Epithelial cell of prostate (primary cell): Measurements from ENCODE around the genes FAM78B, POGK and MAEL.

GRCh38 chr1:165828291-165828538, 801 bp downstream of the UCK2 start:
- RRBS, result 1% methylated on average over 23 of the region's 25 CpGs

- RRBS, result 2% methylated on average over 32 of the region's 82 CpGs
Observed at GRCh38 chr1:166166597-166167808, at the start of gene FAM78B. FAM78B (minus strand) TSS chr1:166167001.

- RRBS, result 1% methylated on average over 41 of the region's 91 CpGs
Observed at GRCh38 chr1:166838761-166839738, at the start of gene POGK. POGK (plus strand) TSS chr1:166839475.

GRCh38 chr1:166849548-166850725, 10.7 kb downstream of the POGK start:
- RRBS, result 95% methylated on average over 3 of the region's 32 CpGs

DNA sequence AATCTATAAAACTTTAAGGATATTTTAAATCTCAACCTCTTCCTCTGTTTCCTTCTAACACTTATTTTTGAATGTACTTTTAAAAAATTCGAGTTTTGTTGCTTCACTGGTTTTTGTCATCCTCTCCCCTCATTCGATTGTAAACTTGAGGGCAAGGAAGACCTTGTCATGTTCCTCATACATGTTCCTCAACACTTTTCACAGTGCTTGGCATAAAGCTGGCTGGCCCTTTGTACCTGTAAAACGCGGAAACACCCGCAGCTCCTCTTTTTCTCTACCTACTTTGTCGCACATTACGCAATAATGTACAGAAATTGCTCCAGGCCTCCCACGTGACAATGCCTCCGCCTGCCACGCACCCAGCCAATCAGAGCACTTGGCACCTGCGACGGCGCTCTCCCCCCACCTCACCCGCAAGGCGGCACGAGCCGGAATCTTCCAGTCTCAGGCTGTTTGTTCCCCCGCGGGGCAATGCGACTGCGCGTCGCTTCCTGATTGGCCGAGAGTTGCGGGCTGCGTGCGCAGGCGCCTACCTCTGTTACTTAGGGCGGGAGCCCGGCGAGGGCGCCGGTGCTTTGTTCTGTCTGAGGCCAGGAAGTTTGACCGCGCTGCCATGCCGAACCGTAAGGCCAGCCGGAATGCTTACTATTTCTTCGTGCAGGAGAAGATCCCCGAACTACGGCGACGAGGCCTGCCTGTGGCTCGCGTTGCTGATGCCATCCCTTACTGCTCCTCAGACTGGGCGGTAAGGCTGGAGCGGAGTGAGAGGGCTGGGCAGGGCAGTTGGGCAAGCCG, at the start of gene MAEL:
TSS of gene MAEL (plus strand) at position 541 of the 795 bp plus-strand sequence.
- RRBS, result 93% methylated on average over 6 of the region's 48 CpGs

DNA sequence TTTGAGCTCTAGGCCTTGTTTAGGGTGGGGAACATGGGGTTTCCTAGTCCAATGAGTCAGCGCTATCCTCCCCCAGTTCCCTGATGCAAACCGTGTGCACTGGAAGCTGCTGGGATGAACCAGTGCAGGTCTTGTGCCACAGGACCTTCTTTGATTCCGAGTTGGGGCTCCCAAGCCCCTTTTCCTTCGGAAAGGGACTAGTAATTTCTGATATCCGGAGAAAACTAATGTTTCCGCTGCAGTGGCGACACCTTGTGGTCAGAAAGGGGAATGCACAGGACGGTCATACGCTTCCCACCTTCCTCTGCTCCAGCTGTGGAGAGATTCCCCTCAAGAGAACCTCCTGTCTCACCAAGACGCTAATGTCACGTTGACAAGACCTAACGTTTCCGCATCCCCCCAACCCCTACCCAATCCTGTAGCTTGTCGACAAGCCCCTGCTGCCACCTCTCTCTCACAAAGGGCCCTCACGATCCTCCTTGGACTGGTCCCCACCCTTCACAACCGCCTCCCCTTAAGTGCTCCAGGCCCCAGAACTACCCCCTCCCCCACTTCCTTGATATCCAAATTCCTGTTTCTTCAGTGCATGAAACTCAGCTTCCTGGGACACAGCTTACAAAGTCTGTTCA, 31.0 kb downstream of the GPA33 start:
- RRBS, result no CpG with 5 or more reads among the region's 16 CpGs

GRCh38 chr1:167082440-167083289, 7.5 kb downstream of the GPA33 start:
- RRBS, result no CpG with 5 or more reads among the region's 12 CpGs

DNA sequence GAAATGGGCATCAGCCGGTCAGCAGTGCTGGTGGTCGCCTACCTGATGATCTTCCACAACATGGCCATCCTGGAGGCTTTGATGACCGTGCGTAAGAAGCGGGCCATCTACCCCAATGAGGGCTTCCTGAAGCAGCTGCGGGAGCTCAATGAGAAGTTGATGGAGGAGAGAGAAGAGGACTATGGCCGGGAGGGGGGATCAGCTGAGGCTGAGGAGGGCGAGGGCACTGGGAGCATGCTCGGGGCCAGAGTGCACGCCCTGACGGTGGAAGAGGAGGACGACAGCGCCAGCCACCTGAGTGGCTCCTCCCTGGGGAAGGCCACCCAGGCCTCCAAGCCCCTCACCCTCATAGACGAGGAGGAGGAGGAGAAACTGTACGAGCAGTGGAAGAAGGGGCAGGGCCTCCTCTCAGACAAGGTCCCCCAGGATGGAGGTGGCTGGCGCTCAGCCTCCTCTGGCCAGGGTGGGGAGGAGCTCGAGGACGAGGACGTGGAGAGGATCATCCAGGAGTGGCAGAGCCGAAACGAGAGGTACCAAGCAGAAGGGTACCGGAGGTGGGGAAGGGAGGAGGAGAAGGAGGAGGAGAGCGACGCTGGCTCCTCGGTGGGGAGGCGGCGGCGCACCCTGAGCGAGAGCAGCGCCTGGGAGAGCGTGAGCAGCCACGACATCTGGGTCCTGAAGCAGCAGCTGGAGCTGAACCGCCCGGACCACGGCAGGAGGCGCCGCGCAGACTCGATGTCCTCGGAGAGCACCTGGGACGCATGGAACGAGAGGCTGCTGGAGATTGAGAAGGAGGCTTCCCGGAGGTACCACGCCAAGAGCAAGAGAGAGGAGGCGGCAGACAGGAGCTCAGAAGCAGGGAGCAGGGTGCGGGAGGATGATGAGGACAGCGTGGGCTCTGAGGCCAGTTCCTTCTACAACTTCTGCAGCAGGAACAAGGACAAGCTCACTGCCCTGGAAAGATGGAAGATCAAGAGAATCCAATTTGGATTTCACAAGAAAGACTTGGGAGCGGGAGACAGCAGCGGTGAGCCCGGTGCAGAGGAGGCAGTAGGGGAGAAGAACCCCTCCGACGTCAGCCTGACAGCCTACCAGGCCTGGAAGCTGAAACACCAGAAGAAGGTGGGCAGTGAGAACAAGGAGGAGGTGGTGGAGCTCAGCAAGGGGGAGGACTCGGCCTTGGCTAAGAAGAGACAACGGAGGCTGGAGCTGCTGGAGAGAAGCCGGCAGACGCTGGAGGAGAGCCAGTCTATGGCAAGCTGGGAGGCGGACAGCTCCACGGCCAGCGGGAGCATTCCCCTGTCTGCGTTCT, 32.4 kb downstream of the STYXL2 start:
- RRBS, result 93% methylated on average over 8 of the region's 60 CpGs

DNA sequence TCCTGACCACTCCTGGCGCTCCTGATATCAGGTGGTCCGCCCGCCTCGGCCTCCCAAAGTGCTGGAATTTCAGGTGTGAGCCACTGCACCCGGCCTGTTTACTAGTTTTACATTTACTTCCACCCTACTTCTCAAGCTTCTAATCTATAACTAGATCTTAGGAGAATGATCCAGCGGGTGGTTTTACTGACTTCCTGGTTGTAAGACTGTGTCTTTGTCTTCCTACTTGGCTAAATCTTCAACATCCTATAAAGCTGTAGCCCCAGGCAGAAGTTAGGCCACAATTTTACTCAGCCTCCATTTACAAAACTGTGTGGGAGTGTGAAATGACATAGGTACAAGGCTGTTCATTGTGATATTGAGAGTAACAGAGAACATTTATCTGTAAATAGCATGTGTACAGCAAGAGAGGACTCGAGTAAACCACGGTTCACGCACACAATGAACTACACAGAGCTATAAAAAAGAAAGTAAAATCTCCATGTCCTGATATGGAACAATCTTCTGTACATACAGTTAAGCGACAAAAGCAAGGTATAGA, 9.5 kb upstream of the POU2F1 start:
- RRBS, result no CpG with 5 or more reads among the region's 10 CpGs

GRCh38 chr1:167219685-167220714, 686 bp upstream of the POU2F1 start:
- RRBS, result 2% methylated on average over 15 of the region's 73 CpGs

- RRBS, result no CpG with 5 or more reads among the region's 3 CpGs
Observed at GRCh38 chr1:167255833-167256343, 35.2 kb downstream of the POU2F1 start.

DNA sequence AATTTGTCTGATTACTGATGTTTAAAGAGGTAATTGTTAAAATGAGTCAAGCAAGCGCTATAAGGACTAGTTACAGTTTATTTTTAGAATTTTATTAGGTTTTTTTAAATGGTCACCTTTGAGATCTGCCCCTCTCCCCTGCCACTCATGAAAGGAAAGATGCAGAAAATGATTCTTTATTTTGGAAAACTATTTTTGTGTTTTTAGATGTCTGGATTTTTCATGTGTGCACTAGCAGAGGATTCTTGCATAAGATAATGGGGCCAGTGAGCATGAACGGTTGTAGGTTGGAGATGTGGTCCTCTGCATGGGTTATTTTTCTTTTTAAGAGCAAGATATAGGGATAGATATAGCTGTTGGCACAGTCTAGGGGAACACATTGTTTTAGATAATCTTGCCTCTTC, 40.5 kb downstream of the POU2F1 start:
- RRBS, result no CpG with 5 or more reads among the region's 2 CpGs

DNA sequence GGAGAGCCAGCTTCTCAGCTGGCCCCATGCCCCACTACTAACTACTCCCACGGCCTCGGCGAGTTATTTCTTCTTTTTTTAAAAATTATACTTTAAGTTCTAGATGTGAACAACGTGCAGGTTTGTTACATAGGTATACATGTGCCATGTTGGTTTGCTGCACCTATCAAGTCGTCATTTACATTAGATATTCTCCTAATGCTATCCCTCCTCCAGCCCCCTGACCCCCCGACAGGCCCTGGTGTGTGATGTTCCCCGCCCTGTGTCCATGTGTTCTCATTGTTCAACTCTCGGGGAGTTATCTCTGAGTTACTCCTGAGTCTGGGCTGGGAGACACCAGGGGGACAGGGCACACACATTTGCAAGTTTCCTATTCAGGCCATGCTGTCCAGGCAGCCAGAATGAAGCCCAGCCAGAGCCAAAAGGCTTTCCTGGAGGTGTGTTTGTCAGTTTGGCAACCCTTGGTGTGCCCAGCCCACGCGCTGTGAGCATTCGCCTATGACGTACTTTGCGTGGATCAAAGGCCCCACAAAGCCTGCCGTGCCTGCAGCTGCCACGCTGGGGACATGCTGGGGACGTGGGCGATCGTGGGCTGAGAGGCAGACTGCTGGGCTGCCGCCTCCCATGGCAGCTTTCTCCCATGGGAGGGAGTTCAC, 57.7 kb downstream of the CD247 start:
- RRBS, result no CpG with 5 or more reads among the region's 19 CpGs

DNA sequence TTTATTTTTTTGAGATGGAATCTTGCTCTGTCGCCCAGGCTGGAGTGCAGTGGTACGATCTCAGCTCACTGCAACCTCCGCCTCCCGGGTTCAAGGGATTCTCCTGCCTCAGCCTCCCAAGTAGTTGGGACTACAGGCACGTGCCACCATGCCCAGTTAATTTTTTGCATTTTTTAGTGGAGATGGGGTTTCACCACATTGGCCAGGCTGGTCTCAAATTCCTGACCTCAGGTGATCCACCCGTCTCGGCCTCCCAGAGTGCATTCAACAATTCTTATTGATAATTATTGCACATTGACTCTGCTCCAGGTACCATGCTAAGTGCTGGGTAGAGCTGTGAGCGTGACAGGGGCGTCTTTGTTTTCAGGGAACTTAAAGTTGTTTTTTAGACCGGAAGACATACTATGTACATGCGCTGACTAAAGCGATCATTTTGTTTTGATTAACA, 4.2 kb downstream of the CD247 start:
- RRBS, result 100% methylated on average over 1 of the region's 12 CpGs

GRCh38 chr1:167547870-167548302, 5.7 kb downstream of the CREG1 start:
- RRBS, result no CpG with 5 or more reads among the region's 2 CpGs

- RRBS, result no CpG with 5 or more reads among the region's 4 CpGs
Observed at GRCh38 chr1:167551327-167552180, 2.0 kb downstream of the CREG1 start.

- RRBS, result 97% methylated on average over 4 of the region's 8 CpGs
Observed at GRCh38 chr1:167629101-167629372, 995 bp upstream of the RCSD1 start.

GRCh38 chr1:167631630-167632760, 2.0 kb downstream of the RCSD1 start:
- RRBS, result no CpG with 5 or more reads among the region's 7 CpGs

DNA sequence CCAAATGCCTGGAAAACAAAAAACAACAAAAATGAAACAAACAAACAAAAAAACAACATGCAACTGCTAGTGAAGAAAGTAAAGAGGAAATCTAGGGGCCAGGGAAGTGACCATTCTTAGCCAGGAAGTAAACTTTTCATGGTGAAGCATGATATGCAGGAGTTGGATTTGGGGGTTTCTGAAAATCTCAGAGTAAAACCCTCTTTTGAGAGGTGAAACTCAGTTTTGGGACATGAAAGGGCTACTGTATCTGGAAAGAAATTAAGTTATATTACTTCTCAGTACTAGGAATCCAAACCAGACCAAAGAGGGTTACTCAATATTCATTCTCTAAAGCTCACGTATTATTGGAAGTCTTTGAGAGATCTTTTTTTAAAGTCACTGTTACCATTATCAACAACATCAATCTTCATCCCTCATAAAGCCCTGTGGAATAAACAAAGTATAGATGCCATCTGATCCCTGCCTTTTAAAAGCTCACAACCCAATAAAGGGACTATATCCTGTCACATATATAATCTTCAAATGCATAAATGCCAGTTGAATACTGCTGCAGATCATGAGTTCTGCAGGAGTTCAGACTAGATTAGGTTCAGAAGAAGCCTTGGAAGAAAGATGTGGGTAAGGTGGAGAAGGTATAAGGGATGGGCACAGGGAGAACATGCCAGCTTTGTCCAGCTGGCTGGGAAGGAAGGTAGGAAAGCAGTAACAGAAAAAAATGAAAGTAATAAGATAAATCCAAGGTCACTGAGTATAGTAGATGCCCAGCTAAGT, 2.9 kb downstream of the RCSD1 start:
- RRBS, result no CpG with 5 or more reads among the region's 1 CpG